Caco-2 (cell line): ENCODE data around the genes KANSL1L and BARD1.

- PRO-cap = no peak
- RRBS = no CpG with 5 or more reads among the region's 3 CpGs
Measured at GRCh38 chr2:209985846-209986266, 16.6 kb upstream of the RPE start.

DNA sequence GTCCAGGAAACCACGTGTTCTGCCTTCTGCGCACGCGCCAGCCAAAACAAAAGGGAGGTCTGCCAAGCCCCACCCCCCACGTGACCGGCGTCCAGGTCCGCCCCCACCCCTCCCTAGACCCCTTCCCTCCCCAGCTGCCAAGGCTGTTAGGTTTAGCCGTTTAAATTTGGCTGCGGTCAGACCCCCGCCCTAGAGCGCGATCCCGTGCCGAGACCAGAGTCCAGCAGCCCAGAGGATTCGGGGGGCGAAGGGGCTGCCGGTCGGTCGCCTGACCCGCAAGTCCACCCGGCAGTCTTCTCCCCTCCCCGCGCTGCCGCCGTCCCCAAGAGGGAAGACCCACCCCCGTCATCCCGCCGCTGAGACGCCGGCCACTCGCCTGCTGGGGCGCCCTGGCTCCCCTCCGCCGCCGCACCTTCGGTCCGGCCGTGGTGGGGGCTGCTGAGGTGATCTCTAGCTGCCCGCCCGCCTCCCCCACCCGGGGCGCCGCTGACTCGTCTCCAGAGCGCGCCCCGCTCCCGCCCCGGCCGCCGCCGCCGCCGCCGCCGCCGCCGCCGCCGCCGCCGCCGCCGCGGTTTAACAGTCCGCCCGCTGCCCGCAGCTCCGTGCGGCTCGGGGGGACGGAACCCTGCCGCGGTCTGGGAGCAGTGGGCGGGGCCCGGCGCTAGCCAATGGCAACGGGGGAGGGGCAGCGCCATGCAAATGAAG lies at the start of gene KANSL1L:
KANSL1L (minus strand) TSS at position 637 of the 705 bp plus-strand sequence.
- PRO-cap = bidirectional peak, plus-strand start at position 192 of the sequence, minus-strand start outside the sequence; bidirectional peak, plus-strand start at position 371 of the sequence, minus-strand start at position 298 of the sequence; bidirectional peak, plus-strand start outside the sequence, minus-strand start at position 637 of the sequence
- RRBS = 2% methylated on average over 33 of the region's 80 CpGs

DNA sequence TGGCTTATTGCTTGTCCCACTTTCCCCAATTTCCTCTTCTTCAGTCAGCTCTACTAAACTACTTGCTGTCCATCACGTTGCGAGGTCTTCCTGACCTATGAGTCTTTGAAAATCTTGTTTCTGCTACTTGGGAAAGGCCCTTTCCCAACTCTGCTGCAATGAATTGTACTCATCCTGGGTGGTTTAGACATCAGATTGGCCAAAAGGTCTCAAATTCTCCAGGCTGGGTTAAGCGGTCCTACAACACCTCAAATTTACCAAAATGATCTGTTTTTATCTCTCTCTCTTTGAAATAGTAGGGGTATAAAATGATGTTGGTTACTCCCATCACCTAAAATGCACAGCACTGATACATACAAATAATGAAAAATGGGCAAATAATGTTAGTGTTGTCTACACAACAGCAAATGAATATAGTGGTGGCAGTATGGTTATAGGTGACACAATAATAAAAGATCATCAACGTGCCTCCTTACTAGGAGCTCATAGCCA lies 17.8 kb downstream of the ACADL start:
- PRO-cap = no peak
- RRBS = no CpG with 5 or more reads among the region's 4 CpGs

GRCh38 chr2:210540062-210540408 lies 16.4 kb upstream of the CPS1 start:
- PRO-cap = no peak
- RRBS = no CpG with 5 or more reads among the region's 2 CpGs

- PRO-cap = no peak
Measured at GRCh38 chr2:210559604-210559896, 3.2 kb downstream of the CPS1 start.

DNA sequence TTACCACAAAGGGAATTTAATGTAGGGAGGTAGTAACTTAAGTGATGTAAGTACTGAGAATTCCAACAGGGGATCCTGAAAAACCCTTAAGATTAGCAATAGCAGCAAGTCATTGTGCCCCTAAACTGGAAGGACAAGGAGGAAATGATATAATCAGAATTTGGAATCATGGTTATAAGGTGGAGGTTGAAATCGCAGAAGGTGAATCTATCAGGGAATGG lies 529.9 kb downstream of the CPS1 start:
- PRO-cap = no peak
- RRBS = no CpG with 5 or more reads among the region's 1 CpG

DNA sequence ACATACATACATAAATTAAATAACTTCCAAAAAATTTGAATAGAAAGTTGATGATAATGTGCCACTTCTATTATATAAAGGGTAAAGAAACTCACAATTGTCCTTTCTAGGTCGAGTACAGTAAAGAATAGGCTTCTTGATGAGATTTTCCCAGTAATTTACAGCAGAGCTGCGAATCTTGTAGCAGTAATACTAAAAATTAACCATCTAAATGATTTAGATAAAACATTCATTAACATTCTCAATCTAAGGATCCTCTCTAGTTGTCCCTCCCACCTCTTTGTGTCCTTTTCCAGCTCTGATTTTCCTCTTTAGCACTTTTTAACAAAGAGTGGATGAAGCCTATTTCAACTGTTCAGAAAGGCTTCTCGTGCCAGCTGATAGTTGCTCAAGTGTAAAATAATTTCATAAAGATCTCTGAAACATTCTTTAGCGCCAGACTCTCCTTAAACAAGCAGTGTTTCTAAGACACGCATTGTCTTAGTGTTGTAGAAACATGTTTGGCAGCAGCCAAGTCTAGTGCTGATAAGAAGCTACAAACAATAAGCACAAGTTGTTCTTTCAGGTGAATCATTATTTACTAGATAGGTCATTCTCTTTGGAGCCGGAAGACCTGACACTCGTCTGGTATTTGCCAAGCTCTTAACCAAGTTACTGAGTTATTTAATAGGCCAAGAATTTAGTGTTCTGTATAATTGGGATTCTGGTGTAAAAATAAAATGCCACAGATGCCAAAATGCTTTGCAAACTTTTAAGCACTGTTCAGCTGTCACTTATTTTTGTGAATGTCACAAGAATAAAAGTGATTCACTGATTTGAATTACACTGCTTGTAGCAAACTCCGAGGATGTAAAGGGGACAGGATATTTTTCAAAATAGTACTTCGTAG lies 852.0 kb downstream of the CPS1 start:
- PRO-cap = no peak
- RRBS = no CpG with 5 or more reads among the region's 9 CpGs

DNA sequence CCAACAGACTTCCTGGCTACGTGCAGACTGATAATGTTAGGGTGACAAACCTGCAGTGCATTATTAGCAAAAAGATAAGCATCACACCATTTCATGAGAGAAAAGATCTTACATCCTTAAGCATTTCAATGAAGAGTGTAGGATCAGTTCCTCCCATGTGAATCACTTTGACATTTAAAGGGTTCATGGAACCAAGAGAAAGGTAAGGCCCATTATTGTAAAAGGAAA lies 246.0 kb downstream of the IKZF2 start:
- PRO-cap = no peak
- RRBS = no CpG with 5 or more reads among the region's 1 CpG

GRCh38 chr2:213002858-213003222 lies 148.6 kb downstream of the IKZF2 start:
- PRO-cap = no peak

- PRO-cap = no peak
- RRBS = no CpG with 5 or more reads among the region's 3 CpGs
Measured at GRCh38 chr2:213151240-213151458, 263 bp downstream of the IKZF2 start.

GRCh38 chr2:214808939-214809328 lies 549 bp downstream of the BARD1 start:
- PRO-cap = bidirectional peak, plus-strand start at chr2:214809188, minus-strand start at chr2:214809014
- RRBS = 3% methylated on average over 10 of the region's 24 CpGs

- PRO-cap = bidirectional peak, plus-strand start at chr2:214809430, minus-strand start at chr2:214809463; unidirectional peak, minus-strand start at chr2:214809585; bidirectional peak, plus-strand start at chr2:214810275, minus-strand start at chr2:214809683
- RRBS = 5% methylated on average over 34 of the region's 113 CpGs
Measured at GRCh38 chr2:214809329-214810431, at the start of gene BARD1. Gene BARD1 (minus strand): TSS chr2:214809683.

GRCh38 chr2:214810602-214811137 lies 1.2 kb upstream of the BARD1 start:
- PRO-cap = no peak
- RRBS = no CpG with 5 or more reads among the region's 16 CpGs

GRCh38 chr2:215136636-215137480 lies 1.6 kb downstream of the ABCA12 start:
- PRO-cap = no peak
- RRBS = no CpG with 5 or more reads among the region's 4 CpGs

DNA sequence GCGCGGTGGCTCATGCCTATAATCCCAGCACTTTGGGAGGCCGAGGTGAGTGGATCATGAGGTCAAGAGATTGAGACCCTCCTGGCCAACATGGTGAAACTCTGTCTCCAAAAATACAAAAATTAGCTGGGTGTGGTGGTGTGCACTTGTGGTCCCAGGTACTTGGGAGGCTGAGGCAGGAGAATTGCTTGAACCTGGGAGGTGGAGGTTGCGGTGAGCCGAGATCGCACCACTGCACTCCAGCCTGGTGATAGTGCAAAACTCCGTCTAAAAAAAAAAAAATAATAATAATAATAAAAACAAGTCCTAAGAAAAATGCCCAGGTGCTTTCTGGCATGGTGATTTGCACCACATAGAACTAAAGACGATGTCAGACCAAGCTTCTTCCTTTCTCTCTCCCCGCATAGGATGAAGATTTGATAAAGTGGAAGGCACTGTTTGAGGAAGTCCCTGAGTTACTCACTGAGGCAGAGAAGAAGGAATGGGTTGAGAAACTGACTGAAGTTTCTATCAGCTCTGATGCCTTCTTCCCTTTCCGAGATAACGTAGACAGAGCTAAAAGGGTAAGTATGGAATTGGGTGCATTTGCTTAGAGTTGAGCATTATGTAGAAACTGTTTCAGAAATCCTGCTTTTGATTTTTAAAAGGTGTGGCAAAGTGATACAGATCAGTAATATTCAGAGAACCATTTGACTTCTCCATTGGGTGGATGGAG lies 37.0 kb downstream of the ATIC start:
- PRO-cap = no peak
- RRBS = no CpG with 5 or more reads among the region's 11 CpGs

GRCh38 chr2:215365517-215366115 lies 53.8 kb downstream of the ATIC start:
- PRO-cap = no peak
- RRBS = no CpG with 5 or more reads among the region's 7 CpGs

DNA sequence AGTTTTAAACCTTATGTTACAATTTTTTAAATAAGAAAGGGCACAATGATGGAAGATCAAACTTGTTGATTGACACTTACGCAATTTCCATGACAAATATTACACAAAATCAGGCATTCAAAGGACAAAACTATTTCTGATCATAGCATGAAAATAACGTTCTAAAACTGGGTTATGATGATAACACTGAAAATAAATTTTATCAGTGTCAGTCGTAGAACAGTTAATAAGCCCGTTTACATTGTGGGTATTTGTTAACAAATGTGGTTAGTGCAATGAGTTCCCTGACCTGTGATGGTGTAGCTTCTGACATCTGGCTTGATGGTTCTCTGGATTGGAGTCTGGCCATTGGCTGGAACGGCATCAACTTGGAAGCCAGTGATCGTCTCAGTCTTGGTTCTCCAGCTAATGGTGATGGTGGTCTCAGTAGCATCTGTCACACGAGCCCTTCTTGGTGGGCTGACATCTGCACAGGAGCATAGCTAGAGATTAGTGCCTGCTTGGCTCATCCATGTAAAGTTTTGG lies 59.6 kb downstream of the FN1 start:
- PRO-cap = no peak
- RRBS = no CpG with 5 or more reads among the region's 7 CpGs

DNA sequence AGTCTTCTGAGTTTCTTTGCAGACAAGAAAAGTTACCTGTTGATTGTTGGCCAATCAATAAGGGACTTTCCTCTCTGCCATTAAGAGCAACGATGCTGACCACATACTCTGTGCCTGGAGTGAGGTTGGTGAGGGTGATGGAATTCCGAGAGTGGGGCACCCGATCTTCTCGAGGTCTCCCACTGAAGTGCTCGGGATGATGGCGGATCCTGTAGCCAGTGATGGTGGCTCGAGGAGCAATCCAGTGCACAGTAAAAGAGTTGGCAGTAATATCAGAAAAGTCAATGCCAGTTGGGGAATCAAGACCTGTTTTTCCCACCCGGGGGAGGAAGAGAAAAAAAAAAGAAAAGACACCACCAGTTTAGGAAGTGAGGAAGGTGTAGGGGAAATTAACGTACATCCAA lies 49.2 kb downstream of the FN1 start:
- PRO-cap = no peak
- RRBS = no CpG with 5 or more reads among the region's 9 CpGs

GRCh38 chr2:215431631-215432387 lies 4.1 kb downstream of the FN1 start:
- PRO-cap = no peak
- RRBS = no CpG with 5 or more reads among the region's 3 CpGs

DNA sequence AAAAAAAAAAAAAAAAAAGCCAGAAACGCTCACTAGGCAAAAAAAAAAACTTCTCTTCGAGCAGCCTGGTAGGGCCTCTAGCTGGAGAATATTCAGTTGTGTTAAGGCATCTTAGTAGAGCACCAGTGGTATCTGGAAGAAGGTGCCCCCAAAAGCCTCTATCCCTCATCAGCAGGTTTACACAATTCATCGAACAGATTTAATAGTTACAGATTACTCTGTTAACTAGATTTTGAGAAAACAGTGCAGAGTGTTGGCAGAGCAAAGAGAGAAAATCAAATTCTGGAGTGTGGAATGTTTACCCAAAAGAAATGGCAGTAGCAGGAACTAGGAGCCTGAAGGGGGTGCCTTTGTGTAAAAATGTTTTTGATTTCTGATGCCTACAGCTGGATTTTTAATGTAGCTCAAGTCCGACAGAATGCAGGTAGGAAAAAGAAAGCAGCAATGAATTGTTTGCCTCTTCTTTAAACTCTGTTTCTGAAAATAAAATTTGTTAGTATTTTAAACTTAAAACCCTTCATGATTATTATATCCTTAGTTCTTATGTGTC lies 70.3 kb upstream of the FN1 start:
- PRO-cap = unidirectional peak, plus-strand start at position 95 of the sequence
- RRBS = no CpG with 5 or more reads among the region's 4 CpGs